Left colon (tissue), 1 donor: ENCODE data around the genes RHOV, OIP5 and MAPKBP1.

- PRO-cap, result bidirectional peak, plus-strand start at chr15:40871973, minus-strand start at chr15:40871873
Measured at GRCh38 chr15:40871721-40872308, 2.2 kb downstream of the RHOV start.

DNA sequence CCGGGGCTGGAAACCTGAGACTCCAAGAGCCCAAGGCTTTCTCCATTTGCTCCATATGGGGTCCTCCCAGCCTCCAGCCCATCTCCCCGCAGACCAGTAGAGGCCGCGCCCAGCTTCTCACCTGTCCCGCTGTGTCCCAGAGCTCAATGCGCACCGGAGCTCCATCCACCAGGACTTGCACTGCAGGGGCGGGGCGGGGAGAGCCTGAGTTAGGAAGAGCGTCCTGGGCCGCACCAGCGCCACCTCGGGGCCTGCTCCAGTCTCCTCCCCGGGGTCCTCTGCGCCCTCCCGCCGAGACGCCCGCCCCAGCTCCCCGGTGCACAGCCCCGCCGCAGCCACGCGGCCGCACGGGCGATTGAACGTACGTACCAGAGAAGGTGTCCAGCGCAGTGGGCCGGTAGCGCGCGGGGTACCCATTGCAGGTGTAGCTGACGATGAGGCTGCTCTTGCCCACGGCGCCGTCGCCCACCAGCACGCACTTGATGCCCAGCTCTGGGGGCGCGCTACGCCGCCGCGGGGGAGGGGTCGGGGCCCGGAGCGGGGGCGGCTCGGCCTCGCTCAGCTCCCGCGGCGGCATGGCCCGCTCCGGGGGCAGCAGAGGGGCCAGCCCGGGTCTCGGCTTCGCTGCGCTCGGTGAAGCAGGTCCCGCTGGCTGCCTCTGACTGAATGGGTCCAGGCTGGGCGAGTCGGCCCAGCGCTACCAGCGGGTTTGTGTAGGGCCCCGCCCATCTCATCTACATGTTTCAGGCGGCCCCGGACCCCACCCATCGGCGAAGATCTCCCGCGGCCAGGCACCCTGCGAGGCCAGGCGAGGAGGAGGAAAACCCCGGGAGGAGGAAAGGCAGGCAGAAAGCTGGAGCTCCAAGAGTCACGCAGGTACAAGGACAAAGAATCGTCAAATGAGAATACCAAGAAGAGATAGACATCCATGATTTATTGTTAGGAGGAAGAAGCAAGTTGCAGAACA, at the start of gene RHOV:
Gene RHOV (minus strand): TSS at position 672 of the 967 bp plus-strand sequence.
- PRO-cap, result bidirectional peak, plus-strand start at position 212 of the sequence, minus-strand start at position 148 of the sequence; bidirectional peak, plus-strand start at position 817 of the sequence, minus-strand start at position 660 of the sequence

GRCh38 chr15:40941079-40942189, 11.8 kb upstream of the CHAC1 start:
- PRO-cap, result bidirectional peak, plus-strand start at chr15:40941626, minus-strand start at chr15:40941528; bidirectional peak, plus-strand start at chr15:40941865, minus-strand start at chr15:40941797; bidirectional peak, plus-strand start at chr15:40942116, minus-strand start at chr15:40941925

GRCh38 chr15:40972102-40972842, 19.0 kb downstream of the CHAC1 start:
- PRO-cap, result no peak

GRCh38 chr15:41095453-41096540, 20.3 kb downstream of the INO80 start:
- PRO-cap, result no peak

GRCh38 chr15:41115547-41116182, 415 bp downstream of the INO80 start:
- PRO-cap, result bidirectional peak, plus-strand start at chr15:41116037, minus-strand start at chr15:41115990; bidirectional peak, plus-strand start at chr15:41116156, minus-strand start at chr15:41116147

DNA sequence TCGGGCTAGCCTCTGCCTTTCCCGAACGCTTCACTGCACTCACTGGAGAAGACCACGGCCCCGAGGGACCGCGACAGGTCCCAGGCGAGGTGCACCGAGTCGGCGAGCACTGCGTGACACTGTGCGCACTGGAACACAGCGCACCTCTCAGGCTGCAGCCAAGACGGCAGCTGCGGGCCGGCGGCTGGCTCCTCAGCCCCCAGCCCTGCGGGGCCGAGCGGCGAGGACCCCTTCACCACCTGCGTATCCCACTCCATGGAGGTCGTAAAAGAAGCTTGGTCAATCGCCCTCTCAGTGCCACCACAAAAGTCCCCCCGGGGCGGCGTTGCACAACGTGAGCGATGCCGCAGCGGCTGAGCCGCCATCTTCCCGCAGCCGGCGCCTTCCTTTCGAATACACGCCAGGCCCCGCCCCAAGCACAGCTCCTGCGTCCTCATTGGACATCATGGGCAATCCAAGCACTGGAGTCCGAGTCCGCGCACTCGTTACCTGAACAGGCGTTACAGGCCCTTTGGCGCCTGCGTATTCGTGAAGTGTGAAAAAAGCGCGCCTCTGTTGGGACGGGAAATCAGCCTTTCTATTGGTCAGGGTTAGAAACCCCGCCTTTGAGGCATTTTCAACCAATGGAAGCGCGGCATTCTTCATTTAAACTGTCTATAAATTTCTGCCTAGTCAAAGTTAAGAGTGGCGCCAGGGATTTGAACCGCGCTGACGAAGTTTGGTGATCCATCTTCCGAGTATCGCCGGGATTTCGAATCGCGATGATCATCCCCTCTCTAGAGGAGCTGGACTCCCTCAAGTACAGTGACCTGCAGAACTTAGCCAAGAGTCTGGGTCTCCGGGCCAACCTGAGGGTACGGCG, at the start of gene OIP5:
Gene OIP5 (minus strand): TSS at position 395 of the 862 bp plus-strand sequence.
- PRO-cap, result bidirectional peak, plus-strand start at position 687 of the sequence, minus-strand start at position 388 of the sequence

GRCh38 chr15:41379840-41380393, 22.4 kb downstream of the NDUFAF1 start:
- PRO-cap, result no peak

DNA sequence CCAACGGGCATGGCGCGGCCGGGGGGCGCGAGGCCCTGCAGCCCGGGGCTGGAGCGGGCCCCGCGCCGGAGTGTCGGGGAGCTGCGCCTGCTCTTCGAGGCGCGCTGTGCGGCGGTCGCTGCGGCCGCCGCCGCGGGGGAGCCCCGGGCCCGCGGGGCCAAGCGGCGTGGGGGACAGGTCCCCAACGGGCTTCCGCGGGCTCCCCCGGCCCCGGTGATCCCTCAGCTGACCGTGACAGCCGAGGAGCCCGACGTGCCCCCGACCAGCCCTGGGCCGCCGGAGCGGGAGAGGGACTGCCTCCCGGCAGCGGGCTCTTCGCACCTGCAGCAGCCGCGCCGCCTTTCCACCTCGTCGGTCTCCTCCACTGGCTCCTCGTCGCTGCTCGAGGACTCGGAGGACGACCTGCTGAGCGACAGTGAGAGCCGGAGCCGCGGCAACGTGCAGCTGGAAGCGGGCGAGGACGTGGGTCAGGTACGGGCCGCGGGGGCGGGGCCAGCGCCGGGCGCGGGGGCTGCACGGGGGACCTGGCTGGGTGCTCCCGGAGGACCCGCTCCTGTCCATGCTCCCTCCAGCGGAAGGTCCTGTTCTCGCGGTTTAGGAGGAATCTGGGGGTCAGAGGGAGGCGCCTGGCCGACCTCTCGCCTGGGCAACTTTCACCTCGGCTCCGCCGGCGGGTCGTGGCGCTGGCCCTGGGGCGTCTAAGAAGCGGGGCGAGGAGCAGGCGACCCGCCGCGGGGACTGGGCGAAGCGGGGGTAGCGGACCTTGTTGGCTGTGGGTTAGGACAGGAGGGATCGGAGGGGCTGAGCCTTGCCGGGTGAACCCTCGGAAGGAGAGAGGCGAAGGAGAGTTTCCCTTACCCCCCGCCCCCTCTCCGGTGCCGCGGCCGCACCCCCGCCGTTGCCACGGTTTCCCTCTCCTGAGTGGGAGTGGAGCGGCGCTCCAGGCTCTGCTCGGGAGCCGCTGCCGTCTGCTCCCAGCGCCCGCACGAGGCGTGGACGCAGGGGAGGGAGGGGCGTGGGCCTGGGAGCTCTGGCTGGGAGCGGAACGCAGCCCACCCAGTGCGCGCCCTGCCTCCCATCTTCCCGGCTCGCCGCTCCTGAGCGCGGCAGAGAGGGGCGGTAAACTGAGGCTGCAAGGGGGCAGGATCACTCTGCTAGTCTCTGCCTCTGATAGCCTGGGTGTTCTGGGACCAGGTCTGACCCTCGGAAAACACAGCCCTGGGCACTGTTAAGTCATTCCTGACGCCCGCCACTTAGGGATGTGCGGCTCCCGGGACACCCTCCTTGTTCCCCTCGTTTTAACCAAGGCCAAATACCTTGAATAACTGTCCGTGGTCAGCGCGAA, 744 bp downstream of the ITPKA start:
- PRO-cap, result bidirectional peak, plus-strand start at position 920 of the sequence, minus-strand start at position 803 of the sequence; bidirectional peak, plus-strand start at position 1,059 of the sequence, minus-strand start at position 970 of the sequence

DNA sequence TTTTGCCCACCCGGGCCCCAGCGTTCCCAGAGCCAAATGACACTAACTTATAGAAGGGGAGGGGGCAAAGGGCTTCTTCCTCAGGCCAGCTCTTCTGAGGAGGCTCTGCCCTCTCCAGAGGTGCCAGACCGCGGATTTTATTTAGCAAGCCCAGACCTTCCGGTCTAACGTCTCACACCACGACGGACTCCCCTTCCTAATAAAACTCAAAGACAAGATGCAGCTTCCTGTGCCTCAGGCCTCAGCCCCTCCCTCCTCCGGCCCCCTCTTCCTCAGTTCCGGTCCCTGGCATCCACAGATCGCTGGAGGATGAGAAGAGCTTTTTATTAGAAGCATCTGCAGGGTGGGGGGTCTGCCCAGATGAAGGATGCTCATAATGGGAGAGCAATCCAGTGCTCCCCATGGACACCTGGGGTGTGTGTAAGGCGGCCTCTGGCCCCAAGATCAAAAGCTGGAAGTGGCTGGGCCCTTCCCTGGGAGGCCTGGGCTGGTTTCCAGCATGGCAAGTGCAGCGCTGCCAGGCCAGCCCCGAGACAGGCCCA, 9.7 kb downstream of the ITPKA start:
- PRO-cap, result no peak

DNA sequence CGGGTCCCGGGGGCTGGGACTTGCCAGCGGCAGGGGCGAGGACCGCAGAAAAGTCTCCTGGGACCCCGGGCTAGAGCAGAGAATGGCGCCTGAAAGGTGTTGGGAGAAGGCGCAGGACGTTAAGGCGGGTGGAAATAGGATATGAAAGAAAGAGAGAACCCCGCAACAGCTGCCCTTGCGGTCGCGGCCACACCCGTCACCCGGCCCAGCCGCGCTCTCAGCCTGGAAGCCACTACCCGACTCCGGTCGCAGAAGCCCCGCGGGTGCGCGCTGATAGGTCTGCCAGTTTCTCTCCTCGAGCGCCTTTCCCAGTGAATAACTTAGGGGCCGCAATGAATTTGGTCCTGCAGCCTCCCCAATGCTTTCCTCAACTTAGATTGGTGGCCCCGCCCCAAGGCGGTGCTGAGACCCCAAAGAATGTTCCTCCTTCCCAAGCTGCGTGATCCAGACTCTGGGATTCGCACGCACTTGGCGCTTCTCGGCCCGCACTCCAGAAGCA, 546 bp downstream of the LTK start:
- PRO-cap, result no peak

DNA sequence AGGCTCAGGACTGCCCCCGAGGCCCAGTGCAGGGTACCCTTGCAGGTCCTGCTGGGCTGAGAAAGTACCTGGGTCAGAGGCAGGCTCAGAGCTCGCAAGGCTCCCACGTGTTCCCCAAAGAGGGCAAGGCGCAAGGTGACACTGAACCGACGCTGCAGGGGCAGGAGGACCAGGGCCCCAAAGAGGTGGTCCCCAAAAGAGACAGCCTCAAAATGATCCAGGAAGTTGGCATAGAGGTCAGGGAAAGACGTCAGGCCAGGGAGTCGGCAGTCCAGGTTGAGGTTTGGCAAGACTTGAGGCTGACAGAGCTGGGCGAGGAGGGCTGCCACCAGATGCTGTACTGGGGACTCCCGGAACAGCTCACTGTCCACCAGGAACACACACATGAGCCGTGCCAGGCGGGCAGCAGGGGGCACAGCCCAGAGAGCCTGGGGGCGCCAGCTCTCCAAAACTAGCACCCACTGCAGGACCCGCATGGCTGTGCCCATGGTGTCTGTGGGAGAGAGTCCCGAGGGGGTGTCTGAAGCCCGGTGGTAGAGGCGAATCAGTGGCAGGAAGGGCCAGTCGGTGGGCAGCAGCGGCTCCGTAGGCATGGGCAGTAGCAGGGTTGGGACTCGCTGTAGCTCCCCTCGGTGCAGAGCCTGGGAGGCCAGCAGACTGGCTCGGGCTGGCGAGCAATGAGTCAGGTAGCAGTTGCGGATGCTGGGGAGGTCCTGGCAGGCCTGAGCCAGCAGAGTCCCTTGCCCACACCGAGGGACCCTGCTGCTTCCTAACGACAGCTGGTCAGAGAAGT, 6.9 kb upstream of the LTK start:
- PRO-cap, result no peak

DNA sequence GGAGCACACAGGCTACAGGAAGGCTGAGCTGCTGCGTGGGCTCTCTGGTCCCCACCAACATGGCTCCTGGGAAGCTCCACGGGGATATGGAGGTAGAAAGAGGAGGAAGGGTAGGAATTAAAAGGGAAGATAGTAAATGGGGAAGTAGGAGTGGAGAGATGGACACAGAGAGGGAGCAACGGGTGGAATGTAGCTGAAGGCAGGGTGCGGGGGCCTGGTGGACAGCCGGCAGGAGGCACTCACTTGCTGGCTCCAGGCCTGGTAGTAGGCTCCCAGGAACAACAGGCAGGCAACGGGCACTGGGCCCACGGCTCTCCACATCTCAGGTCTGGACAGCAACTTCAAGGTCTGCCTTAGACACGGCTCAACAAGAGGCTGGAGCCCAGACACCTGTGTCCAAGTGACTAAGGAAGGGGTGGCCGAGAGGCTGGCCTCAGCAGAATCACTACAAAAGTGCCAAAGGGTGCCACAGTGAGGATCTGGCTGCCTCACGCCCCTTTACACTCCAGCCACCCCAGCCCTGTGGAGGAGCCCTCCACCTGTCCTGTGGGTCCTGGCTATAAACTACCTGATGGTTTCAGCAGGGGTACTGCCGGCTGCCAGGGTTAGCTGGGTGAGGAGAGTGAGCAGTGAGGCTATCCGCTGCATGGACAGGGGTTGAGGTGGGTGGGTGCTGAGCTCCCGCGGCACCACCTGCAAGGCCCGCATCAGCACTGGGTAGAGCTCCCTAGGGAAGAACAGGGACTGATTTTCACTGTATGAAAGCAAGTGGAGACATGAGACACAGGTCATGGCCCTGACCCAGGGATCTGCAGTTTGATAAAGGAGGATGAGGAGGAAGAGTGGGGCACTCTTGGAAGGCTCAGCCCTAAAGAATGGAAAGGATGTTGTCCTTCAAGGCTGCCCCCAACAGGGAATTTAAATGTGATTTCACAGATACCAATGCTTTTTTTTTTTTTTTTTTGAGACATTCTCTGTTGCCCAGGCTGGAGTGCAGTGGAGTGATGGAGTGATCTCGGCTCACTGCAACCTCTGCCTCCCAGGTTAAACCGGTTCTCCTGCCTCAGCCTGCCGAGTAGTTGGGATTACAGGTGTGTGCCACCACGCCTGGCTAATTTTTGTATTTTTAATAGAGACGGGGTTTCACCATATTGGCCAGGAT, 10.3 kb upstream of the LTK start:
- PRO-cap, result no peak

DNA sequence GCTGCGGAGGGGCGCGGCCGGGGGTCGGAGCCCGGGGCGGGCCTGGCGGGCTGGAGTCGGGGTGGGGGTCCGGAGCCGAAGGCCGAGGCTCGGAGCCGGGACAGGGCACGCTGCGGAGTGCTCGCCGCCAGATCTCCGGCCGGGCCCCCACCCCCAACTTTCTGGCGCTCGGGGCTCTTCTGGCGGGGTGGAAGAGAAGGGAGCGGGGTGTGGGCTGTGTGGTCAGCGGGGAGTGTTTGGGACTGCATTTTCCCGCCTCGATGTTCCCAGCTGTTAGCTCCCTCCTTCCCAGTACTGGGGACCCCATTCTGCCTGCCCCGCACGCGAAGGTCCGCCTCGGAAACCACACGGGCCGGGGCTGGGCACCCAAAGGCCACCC, 395 bp downstream of the TYRO3 start:
- PRO-cap, result no peak

- PRO-cap, result no peak
Measured at GRCh38 chr15:41561784-41562275, 2.8 kb downstream of the TYRO3 start.

- PRO-cap, result no peak
Measured at GRCh38 chr15:41562361-41563426, 3.7 kb downstream of the TYRO3 start.

DNA sequence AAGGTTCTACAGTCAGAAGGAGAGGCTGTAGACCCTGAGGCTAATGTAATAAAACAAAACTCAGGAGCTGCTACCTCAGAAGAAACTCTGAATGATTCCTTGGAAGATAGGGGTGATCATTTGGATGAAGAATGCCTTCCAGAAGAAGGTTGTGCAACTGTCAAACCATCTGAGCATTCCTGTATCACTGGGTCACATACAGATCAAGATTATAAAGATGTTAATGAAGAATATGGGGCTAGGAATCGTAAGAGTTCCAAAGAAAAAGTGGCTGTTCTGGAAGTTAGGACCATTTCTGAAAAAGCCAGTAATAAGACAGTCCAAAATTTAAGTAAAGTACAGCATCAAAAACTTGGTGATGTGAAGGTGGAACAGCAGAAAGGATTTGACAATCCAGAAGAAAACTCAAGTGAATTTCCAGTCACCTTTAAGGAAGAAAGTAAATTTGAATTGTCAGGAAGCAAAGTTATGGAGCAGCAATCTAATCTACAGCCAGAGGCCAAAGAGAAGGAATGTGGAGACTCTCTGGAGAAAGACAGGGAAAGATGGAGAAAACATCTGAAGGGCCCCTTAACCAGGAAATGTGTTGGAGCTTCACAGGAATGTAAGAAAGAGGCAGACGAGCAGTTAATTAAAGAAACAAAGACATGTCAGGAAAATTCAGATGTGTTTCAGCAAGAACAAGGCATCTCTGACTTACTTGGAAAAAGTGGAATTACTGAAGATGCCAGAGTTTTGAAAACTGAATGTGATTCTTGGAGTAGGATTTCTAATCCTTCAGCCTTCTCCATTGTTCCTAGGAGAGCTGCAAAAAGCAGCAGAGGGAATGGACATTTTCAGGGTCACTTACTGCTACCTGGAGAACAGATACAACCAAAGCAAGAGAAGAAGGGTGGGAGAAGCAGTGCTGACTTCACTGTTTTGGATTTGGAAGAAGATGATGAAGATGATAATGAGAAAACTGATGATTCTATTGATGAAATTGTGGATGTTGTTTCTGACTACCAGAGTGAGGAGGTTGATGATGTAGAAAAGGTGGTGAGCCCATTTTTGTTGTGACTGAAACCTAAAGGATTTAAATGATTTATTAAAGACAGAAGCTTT, 24.4 kb upstream of the MAPKBP1 start:
- PRO-cap, result no peak

GRCh38 chr15:41773844-41774794, at the start of gene MAPKBP1:
TSS of gene MAPKBP1 (plus strand) at chr15:41774484.
- PRO-cap, result bidirectional peak, plus-strand start at chr15:41774112, minus-strand start at chr15:41774106; bidirectional peak, plus-strand start at chr15:41774484, minus-strand start at chr15:41774340; unidirectional peak, plus-strand start at chr15:41774750

- PRO-cap, result no peak
Measured at GRCh38 chr15:41837009-41837643, 1.5 kb upstream of the PLA2G4B start.

DNA sequence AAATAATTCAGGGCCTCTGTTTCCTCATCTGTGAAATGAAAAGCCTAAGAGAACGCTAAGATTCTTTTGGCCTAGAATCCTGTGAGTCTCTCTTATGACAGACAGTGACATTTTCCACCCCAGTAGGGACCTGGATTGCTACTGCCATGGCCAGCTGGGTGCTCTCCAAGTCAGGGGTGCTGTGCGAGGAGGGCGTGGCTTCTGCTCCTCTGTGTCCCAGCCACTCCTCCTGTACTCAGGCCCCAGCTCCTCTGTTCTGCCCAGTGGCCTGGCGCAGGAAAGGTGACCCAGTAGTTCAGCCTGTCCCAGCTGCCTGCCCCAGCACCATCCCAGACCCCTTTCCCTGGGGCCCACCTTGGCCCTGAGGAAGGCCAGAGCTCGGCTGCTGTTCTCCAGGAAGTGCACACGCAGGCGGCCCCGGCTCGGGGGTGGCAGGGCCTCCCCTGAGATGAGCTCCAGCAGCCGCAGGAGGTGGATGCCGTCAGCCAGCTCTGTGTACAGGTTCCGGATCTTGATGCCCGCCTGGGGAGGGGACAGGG, 1.2 kb downstream of the SPTBN5 start:
- PRO-cap, result no peak